M059J (cell line): ENCODE measurements around a stretch of chr20.

DNA sequence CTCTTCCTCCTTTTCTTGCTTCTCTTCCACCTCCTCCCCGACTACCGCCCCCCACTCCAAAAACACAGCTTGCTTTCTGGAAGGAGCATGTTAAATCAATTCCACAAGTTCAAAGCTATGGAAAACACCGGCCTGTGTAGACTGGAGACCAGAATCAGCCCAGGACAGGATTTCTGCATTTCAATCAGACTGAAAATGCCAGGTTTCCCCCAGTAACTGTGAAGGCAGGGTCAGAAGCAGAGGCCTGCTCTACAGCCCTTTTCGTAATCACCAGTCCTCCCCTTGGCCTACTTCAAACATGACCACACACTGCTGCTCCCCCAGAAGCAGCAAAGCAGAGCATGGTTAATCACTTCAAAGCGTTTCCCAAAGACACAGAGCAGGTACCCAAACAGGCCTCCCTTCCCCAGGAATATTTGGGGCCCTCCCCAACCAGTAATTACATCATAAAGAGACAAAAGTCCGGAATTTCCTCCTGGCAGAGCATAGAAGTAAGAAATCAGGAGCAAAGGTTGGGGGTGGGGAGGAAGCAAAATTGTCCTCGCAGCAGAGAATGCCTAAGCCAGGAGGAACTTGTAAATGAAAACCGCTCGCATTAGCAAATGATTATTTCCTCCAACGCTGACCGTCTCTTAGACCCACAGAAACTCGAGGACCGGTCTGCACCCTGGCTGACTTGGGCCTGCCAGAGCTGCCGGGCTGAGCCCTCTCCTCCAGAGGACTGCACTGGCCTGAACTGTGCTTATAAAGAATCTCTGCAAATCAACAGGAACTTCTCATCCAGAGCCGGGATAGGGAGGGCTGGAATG lies 38.3 kb downstream of the ZMYND8 start:
- RAMPAGE, long total RNA, result no peak

DNA sequence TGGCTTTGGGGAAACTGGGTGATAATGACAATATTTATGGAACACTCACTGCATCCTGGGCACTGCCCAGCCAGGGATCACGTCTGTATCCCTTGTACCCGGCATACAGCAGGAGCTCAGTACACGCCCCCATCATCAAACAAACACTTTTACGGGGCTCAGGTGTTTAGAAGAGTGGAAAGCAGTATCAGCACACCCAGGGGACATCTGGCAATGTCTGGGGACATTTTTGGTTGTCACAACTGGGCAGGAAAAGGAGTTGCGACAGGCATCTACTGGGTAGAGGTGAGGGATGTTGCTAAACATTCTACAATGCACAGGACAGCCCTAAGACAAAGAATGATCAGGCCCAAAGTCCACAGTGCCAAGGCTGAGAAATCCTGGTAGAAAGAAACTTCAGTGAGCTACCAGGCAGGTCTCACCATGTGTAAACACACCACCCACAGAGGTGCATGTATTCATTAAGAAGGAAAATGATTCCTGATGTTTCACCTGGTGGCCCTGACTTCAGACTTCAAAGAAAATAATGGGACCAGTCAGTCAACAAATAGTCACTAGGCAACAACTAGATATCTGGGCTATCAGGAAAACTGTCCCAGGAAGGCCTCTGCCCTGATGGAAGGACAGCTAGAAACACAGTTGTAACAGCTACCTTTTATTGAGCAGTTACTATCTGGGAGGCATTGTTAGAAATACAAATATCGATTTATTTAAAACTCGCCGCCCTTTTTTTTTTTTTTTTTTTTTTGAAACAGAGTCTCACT lies 35.2 kb downstream of the ZMYND8 start:
- RAMPAGE, long total RNA, result no peak

DNA sequence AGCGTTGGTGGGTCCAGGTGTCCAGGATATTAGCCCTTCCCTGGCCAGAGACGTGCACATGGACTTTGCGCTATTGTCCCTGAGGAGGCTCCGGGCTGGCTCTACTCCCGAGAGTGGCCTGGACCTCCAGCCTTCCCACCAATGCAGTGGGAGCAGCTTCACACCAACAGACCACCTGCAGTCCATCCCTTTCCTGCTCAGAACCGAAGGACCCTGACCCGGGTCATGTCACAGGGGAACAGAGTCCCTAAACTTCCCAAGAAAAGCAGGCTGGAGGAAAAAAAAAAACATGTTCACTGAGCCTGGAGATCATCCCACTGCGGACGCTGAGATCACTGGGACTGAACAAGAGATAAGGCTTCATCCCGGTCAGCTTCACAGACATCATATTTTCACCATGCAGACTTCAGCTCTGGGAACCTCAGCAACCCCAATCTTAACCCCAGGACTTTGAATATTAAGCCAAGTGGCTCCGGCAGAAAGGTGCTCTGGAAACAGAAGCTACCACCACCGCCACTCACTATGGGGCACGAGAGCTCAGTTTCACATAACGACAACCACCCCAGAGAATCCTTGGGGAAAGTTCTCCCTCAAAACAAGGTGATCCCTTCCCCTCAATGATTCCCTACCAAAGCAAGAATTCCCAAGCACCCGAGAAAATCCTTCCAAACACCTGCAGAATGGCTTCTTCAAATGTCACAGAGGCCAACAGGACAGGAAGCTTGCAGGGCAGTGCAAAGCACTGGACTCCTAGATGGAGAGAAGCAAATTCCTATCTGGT lies 18.2 kb downstream of the ZMYND8 start:
- RAMPAGE, long total RNA, result no peak

DNA sequence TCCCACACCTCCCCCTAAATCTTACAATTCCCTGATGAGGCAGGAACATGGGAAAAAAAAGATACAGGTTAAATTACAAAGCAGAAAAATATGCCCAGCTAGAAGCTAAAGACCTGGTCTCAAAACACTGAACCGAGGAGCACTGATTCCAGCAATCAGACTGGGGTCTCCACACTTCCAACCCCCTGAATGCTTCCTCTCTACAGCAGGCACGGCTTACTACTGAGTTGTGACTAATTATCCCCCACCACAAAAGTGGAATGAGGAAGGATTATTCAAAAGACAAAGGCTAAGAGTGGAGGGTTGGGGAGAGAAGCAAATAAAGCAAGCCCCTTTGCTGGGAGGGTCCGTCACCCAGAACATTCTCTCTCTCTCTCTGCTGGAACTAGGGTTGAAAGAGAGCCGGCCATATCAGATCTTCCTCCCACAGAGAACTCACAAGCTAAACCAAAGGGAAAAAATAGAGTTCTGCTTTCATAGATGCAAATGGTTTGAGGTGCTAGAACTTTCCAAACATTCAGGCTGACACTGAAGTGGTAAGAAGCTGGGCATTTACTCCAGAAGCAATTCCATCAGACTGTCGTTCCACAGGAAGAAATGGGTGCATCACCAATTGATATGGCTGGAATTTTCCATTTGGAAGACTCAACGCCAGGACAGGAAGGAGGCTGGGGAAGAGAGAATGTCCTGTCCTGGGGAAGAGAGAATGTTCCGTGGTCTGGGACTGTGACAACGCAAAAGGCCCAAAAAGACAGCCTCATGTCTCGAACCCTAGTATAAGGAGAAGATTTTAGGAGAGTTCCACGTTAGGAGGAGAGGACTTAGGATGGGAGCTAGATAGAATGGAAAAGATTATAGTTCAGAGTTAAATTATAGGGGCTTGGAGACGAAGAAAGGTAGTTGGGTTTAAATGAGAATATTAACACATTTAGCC lies 7.9 kb downstream of the ZMYND8 start:
- RAMPAGE, long total RNA, result no peak

- RAMPAGE, long total RNA, result no peak
These were observed 46.4 kb upstream of the NCOA3 start for GRCh38 chr20:47455115-47455847.

DNA sequence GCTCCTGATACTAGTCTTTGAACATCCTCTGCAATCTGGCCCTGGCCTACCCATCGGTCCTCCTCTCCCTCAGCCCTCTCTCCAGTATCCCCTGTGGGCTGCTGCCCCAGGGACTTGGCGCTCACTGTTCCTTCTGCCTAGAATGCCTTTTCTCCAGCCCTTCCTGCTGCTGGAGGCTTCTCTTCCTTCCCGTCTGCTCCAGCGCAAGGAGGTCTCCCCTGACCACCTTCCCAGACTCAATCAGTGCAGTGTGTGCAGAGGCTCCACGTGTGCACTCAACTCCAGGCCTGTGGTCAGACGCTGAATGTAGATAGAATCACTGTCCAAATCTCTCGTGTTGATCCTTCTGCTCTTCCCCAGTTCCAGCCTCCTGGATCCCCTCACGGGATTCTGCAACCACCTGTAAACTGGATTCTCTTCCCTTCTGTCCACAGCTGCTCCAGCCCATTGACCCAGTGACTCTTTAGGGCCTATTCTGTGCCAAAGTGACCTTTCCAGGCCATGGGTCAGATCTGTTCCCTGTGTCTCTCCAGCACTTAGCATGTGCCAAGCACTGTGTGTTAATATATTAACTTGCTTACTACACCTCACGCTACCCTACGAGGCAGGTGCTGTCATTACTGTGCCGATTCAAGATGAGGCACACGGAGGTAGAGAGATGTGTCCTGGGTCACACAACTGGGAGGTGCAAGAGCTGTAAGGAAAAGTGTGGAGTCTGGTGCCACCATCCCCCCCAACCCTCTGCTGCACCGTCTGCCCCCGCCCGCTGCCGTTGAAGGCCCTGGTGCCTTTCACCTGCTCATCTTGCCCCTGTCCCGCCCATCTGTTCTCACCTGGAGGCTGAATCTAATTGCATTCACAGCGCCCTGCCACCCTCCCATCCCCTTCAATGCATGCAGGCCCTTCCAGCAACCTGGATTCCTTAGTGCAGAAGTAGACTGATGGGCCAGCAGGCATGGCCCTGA lies 112.2 kb downstream of the SULF2 start:
- RAMPAGE, long total RNA, result no peak

GRCh38 chr20:47739855-47740573 lies 45.3 kb downstream of the SULF2 start:
- RAMPAGE, long total RNA, result no peak

DNA sequence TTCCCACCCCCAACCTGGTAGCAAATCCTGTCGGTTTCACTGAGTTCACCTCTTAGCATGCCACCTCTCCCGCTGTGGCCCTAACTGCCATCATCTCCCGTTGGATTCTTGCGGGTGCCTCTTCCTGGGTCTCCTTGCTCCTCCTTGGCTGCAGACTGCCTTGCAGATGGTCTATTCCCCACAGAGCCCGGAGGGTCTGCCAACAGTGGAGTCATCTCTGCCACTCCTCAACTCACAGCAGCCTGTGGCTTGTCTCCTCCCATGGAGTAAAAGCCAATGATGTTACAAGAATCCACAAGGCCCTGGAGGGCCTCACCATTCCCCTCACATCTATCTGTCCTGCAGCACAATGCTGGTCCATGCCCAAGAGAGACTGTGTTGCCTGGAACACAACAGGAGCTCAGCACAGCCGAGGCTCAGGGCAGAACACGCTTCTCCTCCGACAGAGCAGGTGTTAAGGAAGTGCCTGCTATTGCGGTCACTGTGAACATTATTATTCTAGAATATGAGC lies 241.8 kb upstream of the SULF2 start:
- RAMPAGE, long total RNA, result no peak

DNA sequence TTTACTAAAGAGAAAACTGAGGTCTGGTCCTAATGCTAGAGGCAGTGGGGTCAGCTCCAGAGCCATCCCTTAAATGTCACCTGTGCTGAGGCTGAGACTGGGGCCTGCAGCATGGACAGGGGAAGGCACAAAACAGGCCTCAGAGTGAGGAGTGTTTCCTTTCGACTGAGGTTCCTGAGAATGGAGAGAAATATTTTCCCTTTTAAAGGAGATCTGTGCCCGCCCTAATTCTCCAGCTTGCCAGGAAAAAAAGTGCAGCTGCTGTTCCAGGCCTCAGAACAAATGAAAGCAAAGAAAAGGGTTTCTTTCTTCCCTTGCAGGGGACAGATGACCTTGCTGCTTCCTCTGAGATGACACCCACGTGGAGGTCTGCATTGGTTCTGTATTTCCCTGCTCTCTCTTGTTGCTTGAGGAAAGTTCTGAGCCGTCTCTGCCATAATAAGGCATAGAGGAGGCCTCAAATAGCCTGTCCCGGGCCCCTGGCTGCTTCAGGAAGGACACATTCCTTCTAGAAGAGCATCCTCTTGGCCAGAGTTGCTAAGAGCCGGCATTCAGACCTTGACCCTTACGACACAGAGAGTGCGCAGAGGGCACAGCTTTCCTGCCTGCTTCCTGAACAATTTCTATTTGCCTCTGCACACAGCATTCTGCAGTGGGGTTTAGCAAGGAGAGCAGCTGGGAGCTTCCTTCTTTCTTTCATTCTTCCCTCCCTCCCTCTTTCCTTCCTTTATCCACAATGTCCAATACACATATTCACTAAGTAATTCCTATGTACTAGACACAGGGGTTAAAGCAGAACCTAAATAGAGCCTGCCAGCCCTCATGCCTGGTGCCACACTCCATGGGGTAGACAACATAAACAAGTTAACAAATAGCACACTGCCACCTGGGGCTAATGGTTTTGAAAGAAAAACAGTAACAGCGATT lies 501.8 kb upstream of the SULF2 start:
- RAMPAGE, long total RNA, result no peak

GRCh38 chr20:48684234-48685083 lies 143.3 kb downstream of the PREX1 start:
- RAMPAGE, long total RNA, result no peak

DNA sequence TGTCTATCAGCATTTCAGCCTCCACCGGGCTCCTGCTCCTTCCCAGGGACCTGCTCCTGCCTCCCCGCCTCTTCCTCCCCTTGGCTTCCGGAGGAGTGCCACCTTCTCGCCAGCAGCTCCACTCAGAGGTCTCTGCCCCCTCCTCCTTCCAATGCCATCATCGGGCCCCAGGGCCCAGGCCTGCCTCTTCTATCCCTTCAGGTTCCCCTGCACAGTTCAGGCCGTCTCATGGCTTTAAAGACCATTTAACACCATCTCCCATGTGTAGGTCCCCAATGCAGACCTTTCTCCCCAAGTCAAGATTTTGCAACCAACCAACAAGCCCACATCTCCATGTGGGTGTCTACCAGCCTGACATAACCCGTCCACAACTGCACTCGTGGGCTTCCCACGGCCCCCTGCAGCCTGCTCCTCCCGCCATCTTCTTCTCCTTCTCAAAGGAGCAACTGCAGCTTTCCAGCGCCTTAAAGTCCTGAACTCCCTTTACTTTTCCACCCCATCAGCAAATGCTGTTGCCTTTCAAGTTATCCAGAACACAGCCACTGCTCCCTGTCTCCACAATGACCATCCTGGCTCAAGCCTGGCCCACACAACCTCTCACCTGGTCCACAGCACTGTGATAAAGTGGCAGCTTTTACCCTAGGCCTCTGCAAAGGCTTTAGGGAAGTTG lies 140.7 kb downstream of the PREX1 start:
- RAMPAGE, long total RNA, result no peak

- RAMPAGE, long total RNA, result no peak
These were observed 106.5 kb downstream of the PREX1 start for GRCh38 chr20:48721188-48721808.

- RAMPAGE, long total RNA, result no peak
These were observed 105.7 kb downstream of the PREX1 start for GRCh38 chr20:48721911-48722764.

DNA sequence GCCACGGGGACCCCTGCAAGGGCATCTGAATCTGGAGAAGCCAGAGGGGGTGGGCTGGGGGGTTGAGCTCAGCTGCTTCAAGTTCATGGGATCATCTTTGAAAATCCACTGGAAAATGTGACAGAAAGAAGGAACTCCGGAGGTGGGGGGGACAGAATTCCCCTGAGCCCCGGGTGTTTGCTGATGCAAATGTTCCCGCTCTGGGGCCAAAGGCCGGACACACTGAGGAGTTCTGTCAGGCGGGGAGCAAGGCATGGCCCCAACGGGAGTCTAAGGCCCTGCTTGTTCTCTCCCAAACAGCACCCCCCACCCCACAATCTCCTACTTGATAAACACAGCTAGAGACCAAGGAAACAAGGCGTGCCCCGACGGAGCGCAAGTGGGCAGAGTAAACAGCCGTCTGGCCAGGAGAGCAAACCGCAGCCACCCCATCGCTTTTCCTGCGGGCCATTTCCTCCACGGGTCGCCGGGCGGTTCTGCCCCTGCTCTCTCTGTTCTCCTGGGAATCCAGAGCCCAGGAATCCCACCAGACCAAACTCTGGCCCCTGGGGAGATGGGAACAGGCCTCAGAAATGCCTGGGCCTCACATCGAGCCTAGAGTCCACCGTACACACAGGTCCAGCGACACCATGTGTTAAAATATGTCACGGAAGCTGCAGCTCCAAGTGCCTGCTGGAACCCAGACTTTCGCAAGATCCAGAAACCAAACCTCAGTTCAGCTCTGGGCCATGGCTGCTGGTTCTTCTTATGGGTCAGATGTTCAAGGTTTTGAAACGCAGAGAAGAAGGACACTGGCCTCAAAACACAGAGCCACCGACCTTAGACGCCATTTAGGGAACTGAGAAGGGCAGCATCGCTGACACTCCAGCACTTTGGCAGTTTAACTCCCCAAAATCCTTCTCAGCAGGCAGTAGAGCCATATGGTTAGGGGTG lies 104.3 kb downstream of the PREX1 start:
- RAMPAGE, long total RNA, result no peak

DNA sequence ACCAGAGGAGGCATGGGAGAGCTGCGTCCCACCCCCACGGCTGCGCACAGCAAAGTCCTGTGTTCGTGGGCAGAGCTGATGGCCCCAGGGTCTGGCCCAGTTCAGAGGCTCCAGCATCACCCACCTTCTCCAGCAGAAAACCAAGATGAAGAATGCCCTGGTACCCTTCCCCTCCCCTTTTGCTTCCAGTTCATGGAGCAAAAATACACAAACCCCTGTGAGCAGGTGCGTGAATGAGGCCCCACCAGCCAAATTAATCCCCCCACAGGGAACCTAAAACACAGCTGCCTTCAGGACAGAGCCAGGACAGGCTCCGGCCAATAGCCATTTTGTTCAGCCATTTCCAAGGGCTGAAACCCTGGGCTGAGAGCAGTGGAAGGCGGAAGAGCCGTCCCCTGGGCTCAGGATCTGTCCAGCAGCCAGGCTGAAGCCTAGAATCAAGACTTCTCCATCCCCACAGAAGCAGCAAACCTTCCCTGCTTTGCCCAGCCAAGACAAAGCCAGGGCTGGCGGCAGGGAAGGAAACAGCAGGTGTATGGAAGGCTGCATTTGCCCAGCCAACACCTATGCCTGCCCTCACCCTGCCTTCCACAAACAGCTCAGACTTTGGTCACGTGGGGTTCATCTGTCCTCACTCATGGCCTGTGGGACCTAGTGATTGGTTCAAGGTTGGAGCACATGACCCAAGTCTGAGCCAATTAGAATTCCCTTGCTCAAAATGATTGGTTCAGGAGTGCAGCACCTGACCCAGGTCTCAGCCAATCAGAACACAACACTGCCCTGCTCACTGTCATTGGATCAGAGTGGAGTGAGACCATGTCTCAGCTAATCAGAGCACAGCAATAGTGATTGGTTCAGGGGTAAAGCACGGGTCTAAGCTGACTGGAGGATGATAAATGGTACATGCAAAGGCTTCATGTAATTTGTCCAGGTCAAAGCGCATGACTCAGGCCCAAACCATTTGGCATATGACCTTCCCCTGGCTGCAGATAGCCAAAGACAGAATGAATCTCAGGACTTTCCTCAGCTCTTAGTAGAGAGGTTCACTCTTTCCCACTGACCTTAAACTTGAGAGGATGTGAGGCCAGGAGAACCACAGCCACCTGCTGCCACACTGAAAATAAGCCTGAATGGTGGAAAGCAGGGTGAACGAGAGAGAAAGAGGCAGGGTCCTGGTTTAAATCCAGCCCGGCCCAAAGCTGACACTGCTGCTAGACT lies 102.4 kb downstream of the PREX1 start:
- RAMPAGE, long total RNA, result no peak

GRCh38 chr20:48753896-48754657 lies 73.7 kb downstream of the PREX1 start:
- RAMPAGE, long total RNA, result no peak

DNA sequence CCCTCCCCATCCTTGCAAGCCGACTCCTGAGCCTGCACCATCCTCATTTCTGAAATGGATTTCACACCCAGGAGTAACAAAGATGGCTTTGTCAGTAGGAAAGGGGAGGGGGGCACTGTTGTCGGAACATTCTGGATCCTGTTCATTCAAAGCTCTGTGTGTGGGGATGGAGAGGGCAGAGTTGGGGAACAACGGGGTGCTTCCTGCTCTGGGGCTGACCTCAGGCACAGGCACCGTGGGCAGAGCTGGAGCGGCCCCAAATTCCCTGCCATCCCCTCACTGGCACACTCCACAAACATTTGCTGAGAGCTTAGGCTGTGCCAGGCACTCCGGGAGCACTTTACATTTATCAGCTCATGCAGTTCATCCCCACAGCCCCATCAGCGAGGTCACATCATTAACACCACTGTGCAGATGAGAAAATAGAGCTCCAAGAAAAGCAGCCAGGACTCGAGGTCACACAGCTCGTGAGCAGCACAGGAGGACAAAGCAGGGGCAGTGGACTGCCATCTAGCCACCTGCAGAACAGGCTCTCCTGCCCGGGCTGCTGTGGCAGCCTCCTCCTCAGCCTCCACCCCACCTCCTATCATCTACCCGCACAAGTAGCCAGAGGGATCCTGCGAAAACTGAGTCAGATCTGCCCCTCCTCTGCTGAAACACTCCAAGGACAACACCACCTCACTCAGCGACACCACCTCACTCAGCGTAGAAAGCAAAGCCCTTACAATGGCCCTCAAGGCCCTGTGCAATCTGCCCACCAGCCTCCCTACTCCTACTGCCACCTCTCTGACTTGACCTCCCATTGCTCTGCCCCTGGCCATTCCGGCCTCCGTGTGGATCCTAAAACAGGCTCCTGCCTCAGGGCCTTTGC lies 19.6 kb downstream of the PREX1 start:
- RAMPAGE, long total RNA, result no peak

DNA sequence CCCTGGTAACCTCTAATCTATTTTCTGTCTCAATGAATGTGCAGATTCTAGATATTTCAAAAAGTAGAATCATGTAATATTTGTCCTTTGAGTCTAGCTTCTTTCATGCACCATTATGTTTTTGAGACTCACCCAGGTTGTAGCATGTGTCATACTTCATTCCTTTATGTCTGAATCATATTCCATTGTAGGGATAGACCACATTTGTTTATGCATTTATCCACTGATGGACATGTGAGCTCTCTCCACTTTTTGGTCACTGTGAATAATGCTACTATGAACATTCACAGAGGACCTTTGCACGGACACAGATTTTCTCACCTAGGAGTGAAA lies 24.2 kb upstream of the ARFGEF2 start:
- RAMPAGE, long total RNA, result no peak

- RAMPAGE, long total RNA, result no peak
These were observed 1.3 kb upstream of the ARFGEF2 start for GRCh38 chr20:48920013-48920719.

DNA sequence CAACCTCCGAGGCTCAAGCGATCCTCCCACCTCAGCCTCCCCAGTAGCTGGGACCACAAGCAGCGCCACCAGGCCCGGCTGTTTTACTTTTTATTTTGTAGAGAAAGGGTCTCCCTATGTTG lies 667 bp upstream of the ARFGEF2 start:
- RAMPAGE, long total RNA, result no peak